Measurements from ENCODE around the gene DBN1.

DNA sequence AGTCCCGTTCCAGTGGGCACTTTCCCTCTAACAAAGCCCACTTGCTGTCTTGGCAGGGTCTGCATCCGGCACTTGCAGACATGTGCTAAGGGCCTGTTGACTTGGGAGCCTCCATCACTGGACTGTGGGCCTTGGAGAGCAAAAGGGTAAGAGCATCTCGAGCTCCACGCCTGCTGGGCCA is 2.3 kb upstream of the NSD1 start:
- RRBS = no CpG with 5 or more reads among the region's 4 CpGs

GRCh38 chr5:177309371-177309750 is 2.3 kb downstream of the MXD3 start:
- RRBS = no CpG with 5 or more reads among the region's 9 CpGs

DNA sequence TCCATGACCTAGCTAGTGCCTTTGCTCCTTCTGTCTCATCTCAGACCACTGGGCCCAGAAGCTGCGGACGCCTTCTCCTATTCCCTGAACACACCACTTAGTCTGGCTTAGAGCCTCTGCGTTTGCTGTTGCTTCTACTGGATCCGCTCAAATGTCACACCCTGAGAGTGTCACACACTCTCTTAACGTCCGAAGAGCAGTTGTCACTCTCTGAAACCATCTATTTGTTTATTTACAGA is 1.3 kb upstream of the GRK6 start:
- RRBS = no CpG with 5 or more reads among the region's 6 CpGs

- RRBS = no CpG with 5 or more reads among the region's 6 CpGs
These were observed 905 bp upstream of the PRR7 start for GRCh38 chr5:177445817-177446000.

GRCh38 chr5:177447190-177447487 is 525 bp downstream of the PRR7 start:
- RRBS = 1% methylated on average over 18 of the region's 29 CpGs

- RRBS = 2% methylated on average over 6 of the region's 31 CpGs
These were observed 9.6 kb downstream of the PRR7 start for GRCh38 chr5:177456128-177456795.

DNA sequence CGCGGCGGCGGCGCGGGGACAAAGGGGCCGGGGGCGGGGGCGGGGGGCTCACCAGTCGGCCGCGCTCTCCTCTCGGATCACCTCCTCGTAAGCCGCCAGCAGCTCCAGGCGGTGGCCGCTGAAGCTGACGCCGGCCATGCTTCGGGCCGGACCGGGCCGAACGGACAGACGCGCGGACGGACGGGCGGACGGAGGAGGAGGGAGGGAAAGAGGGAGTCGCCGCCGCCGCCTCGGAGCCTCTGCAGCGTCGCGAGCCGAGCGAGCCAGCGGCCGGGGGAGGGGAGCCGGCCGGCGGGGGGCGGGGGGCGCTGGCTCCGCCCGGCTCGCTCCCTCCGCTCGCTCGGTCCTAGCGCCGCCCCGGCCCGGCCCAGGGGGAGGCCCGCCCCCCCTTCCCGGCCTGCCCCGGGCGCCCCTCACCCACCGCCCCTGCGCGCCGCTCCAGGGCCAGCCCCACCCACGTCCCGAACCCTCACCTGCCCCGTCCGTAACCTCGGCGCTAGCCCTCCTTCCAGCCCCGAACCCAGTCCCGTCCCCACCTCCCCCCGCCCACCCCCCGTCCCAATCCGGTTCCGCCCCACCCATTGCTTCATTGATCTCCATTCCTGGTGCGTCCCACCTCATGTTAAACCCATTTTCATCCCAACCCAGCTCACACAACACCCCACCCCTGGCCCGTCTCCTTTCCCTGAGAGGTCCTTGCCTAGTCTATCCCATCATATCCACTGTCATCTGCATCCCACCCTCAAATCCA is at the start of gene DBN1:
Gene DBN1 (minus strand): TSS at position 251 of the 751 bp plus-strand sequence.
- RRBS = 2% methylated on average over 15 of the region's 80 CpGs

DNA sequence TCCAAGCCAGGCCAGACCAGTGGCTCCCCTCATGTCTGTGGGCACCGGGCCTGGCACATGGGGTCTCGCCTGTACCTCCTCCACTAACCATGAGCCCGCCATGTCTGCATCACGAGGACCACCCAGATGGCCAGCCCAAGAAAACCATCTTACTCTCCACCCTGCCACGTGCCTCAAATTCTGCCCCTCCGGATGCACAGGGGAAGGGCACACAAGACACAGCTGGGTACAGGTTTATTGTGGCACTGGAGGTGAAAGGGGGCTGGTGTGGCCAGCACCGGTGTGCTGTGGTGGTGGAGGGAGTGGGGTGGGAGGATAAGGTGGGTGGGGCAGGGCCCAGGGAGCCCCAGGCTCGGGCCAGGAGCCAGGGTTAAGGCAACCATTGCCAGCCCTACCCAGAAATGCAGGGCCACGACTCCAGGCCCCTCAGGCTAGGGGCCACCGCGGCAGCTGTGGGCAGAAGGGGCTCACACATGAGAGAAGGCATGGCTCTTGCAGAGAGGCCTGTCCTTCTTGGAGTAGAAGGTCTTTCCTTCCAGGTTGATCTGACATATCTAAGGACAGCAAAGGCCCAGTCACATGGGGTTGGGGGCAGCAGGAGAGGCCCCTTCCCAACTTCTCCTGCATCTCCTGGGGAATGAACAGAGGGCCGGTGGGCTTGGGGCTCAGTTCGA is 9.9 kb upstream of the DBN1 start:
- RRBS = 91% methylated on average over 2 of the region's 13 CpGs

DNA sequence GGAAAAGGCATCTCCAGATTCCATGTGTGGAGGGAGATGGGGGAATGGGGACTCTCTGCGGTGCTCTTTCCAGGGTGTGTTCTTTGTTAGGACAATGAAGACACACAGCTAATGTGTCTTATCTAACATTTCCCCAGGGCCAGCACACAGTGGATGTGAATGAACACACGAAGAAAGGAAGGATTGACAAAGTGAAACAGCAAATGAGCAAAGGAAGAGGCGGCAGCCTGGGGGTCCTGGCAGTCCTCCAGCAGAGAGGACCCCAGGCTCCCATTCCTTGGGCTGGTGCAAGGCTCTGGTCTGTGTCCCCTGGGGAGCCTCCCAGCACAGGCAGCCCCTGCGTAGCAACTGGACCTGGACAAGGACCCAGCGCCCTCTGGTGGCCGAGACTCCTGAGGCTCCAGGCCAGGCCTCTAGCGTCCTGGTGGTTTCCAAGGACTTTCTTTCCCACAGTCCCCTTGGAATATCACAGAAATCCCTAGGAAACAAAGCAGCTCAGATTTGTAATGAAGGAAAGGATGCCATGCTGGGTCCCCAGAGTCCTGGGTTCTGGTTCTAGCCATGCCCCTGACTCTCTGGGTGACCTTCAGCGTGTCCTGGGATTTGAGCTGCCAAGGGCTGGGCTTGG is 3.5 kb upstream of the PDLIM7 start:
- RRBS = no CpG with 5 or more reads among the region's 8 CpGs

DNA sequence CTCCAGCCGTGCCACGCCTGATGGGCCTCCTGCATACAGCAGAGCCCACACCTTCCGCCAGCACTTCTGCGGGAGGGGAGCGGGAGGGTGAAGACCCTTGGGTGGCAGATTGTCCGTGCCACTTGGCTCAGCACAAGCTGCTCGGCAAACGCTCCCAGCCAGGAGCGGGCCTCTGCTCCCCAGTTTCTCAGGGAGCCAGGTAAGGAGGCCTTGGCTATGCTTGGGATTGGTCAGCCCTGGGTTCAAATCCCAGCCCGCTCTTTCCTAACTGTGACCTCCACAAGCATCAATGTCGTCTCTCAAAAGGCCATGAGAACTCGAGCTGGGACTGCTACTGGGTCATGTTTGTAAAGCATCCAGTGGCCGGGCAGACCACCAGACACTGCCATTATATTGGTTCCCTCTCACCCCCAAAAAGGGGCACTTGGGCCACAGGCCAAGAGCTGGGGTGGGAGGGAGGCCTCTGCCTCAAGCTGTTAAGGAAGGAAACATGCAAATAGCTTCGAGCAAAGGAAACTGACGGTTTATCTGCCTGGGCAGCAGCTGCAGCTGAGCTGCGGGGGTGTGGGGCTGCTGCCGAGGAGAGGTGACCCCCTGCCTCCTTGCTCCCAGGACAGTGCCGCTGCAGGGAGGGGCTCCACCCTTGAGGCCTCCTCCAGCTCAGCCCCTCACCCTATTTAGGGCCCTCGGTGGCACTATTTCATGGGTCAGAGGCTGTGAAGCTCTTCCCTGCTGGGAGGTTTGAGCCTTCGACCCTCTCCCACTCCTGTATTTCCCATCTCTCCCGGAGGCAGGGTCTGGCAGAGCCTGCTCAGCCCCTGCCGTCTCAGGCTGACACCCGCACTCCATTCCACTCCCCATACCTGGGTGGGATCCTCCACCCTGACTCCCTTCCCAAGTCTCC is 897 bp downstream of the DOK3 start:
- RRBS = no CpG with 5 or more reads among the region's 23 CpGs

GRCh38 chr5:177530319-177530896 is 13.6 kb upstream of the DDX41 start:
- RRBS = no CpG with 5 or more reads among the region's 7 CpGs

DNA sequence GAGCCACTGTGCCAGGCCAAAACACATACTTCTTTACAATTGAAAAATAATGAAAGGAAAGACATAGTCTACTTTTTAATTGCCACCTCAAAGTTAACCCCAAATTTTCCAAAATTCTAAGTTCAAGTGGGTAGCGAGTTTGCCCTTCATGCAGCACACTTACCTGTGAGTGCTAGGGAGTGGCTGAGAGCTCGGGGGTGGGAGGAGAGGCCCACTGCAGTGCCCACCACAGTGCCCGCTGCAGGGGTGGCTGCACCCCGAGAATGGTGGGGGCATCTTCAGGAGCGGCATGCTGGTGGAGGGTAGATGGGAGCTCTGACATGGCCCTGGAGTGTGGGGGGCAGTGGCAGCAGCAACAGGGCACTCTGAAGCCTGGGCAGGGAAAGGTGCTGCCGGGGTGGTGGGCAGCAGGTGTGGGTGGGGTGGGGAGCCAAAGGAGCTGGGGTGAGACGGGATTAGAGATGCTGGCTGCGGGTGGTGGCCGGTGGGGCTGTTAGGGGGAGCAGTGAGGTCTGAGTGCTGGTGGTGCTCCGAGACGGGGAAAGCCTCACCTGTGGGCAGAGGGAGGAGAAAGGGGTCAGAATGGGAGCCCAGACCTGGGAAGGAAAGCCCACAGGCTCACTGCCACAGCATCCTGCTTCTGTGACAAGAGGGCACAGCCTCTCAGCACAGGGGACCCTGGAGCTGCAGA is 18.0 kb downstream of the FAM193B start:
- RRBS = no CpG with 5 or more reads among the region's 11 CpGs

DNA sequence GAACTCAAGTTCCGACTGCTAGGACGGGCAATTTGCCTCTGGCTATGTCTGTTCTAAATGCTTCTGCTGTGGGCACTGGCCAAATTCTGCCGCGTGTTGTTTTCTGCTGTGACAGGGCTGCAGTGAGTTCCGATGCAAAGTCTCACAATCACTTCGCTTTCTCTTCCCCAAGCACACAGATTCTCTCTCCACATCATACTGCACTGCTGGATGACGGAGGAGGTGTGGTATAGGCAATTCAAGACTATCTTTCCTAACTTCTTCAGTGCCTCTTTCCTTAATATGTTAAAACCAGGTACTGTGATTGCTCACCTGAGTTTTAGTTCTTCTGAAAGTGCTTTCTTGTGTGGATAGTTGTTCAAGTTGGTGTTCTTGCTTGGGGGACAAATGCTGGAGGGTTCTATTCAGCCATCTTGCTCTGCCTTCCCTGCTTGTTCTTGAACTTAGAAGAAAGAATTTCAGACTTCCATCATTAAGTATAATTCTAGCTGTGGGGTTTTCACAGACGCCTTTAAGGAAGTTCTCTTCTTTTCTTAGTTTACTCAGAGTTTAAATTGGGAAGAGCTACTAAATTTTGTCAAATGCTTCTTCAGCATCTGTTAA is 41.7 kb downstream of the B4GALT7 start:
- RRBS = no CpG with 5 or more reads among the region's 8 CpGs

DNA sequence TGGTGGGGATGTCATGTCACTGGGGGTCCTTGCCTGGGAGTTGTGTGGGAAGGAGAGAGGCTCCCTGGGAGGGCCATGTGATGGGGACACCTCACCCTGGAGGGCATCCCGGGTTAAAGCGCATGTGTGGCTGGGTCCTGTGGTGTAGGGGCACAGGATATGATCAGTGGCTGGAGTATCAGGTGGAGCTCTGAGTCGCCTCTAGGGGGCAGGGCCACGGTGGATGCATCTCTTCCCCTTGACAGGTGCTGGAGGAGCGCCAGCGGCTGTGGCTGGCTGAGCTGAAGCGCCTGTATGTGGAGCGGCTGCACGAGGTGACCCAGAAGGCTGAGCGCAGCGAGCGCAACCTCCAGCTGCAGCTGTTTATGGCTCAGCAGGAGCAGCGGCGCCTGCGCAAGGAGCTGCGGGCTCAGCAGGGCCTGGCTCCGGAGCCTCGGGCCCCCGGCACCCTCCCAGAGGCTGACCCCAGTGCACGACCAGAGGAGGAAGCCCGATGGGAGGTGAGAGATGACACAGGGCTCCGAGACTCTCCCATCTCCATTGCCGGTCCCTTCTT is 7.6 kb downstream of the N4BP3 start:
- RRBS = no CpG with 5 or more reads among the region's 23 CpGs

DNA sequence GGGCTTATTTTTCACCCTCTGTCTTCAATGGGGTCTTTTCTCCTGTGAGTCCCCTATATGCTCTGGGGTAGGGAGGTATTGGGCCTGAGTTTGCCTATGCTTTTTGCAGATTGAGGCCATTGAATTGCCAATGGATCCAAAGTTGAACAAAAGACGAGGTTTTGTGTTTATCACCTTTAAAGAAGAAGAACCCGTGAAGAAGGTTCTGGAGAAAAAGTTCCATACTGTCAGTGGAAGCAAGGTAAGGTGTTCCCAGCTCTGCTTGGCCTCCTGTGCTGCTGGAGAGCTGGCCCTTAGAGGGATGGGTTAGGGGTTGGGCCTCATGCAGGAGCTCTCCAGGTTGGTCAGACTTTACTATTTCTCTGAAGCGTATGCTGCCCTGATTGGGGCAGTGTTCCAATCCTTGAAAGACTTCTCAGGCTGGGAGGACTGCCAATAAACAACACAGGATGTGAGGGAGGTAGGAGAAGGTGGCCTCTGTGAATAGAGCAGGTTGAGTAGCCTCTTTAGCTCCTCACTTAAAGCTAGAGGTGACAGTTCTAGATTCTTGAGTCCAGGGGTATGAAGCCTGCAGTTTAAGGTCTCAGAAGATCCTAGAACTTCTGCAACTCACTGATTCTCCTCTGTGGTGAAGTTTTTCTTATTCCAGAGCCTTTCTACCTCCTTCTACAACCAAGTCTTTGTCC is 2.8 kb downstream of the HNRNPAB start:
- RRBS = no CpG with 5 or more reads among the region's 3 CpGs

DNA sequence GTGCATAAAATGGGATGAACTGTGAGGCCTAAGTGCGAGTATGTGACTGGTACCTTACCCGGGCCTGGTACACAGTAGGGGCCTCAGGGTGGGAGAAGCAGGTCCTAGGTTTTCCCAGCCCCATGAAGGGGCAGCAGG is 243 bp upstream of the PHYKPL start:
- RRBS = no CpG with 5 or more reads among the region's 2 CpGs

- RRBS = no CpG with 5 or more reads among the region's 10 CpGs
These were observed 6.7 kb upstream of the PHYKPL start for GRCh38 chr5:178239360-178239715.

DNA sequence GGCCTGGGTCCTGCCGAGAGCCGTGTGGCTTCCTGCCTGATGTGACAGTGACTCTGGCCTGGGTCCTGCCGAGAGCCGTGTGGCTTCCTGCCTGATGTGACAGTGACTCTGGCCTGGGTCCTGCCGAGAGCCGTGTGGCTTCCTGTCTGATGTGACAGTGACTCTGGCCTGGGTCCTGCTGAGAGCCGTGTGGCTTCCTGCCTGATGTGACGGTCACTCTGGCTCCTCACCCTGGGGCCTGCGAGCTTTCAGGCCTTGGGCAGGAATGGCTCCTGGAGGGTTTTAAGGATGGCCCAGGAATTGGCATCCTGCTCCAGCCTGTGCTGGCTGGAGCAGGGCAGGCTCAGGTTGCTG is 7.1 kb upstream of the PHYKPL start:
- RRBS = no CpG with 5 or more reads among the region's 9 CpGs

GRCh38 chr5:178296495-178296694 is 63.8 kb upstream of the PHYKPL start:
- RRBS = no CpG with 5 or more reads among the region's 10 CpGs

DNA sequence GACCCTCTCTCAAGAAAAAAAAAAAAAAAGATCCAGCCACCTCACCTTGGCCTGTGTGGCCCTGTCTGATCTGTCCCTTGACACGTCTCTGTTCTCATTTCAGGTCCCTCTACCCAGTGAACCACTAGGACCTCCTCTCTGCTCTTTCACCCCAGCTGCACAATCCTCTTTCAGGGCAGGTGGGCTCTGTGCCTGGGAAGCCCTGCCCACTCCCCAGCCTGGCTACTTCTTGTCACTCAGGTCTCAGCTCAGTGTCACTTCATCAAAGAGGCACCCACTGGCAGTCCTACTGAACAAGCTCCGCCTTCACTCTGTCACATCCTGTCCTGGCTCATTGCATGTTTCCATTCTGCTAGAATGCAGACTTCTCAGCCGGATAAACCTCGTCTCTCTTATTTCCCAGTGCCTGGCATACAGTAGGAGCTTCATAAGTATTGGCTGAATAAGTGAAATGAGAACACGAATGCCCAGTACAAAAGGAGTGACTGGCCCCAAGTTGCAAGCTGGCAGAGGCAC is 98.1 kb upstream of the PHYKPL start:
- RRBS = no CpG with 5 or more reads among the region's 5 CpGs